Hair follicle dermal papilla cell (primary cell): ENCODE data around the genes TRIP11 and LGMN.

DNA sequence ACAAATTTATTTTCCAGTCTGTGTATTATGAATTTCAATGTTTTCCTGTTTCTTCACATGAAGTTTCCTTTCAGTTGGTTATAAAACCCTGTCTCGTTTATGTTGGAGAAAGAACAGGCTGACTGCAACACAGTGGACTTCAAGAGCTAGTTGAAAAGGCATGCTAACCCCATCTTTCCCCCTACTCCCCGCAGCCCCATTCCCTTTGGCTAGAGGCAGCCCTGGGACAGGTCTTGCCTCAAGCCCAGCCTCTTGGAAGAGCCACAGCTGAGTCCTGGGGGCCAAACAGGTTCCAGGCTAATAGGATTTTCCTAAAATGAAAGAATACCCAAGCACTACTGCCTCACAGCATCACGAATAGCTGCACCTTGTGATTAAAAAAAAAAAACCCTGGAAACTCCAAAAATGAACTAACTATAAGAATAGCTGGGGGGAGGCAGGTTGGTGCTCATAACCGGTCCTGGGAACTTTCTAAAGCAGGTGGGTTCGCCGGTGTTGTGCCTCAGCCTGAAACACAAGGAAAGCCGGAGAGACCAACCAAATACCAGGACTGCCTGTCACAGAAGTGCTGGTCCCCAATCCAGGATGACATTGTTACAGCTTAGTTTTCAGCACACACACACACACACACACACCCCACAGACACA is 1.5 kb downstream of the FBLN5 start:
- CAGE, long polyA plus RNA, result no peak

GRCh38 chr14:91964795-91965313 is 17.4 kb upstream of the FBLN5 start:
- CAGE, long polyA plus RNA, result no peak

DNA sequence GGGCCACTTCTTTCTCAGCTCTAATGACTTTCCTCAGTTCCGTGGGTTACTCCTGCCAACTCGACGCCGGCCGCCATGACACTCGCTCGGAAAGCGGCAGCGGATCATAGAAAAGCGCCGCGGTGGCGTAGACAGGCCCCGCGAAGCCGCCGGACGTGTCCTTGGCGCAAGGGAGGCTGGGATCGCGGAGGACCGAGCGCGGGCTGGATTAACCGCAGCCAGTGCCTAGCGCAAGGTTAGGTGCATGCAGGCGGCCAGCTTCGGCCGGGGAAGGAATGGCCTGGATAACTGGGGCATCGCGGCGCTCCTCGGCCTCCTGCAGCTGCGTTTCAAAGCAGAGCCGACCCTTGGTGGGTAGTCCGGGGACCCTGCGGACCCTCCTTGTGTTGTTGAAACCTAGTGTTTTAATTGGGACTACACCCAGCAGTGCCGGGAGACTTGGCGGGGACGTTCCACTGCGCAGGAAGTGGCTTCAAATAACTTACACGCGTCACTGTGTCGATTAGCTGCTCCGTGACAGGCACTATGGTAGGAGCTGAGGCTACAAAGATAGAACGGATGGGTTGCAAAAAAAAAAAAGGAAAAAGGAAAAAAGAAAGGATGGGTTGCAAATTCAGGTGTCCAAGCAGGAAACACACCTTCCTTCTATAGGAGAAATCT is at the start of gene TRIP11:
Gene TRIP11 (minus strand): TSS at position 106 of the 660 bp plus-strand sequence.
- CAGE, long polyA plus RNA, result no peak

- CAGE, long polyA plus RNA, result no peak
These were observed 35.9 kb downstream of the CPSF2 start for GRCh38 chr14:92157546-92158200.

DNA sequence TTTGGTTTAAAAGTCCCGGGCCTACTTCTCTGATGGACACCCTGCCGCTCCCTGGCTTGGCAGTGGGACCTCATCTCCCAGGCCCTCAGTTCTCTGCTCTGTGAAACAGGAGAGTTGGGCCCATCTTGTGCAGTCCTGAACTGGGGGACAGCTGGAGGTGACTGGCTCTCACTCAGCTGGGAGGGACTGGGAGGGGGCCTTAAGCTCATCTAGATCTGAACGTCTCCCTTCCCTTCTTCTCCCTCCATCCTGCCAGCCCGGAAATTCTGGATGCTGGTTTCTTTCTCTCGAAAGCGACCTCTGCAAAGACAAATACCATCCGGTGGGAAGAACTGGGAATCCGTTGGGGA is 1.3 kb downstream of the RIN3 start:
- CAGE, long polyA plus RNA, result no peak

- CAGE, long polyA plus RNA, result no peak
These were observed 6.1 kb downstream of the RIN3 start for GRCh38 chr14:92519588-92520178.

- CAGE, long polyA plus RNA, result no peak
These were observed 27.1 kb downstream of the RIN3 start for GRCh38 chr14:92540466-92541219.

GRCh38 chr14:92652898-92653041 is 95.7 kb downstream of the LGMN start:
- CAGE, long polyA plus RNA, result no peak

- CAGE, long polyA plus RNA, result no peak
These were observed at the start of gene LGMN for GRCh38 chr14:92748347-92748979. LGMN (minus strand) TSS chr14:92748627.

- CAGE, long polyA plus RNA, result no peak
These were observed 52.2 kb downstream of the GOLGA5 start for GRCh38 chr14:92846314-92846709.

DNA sequence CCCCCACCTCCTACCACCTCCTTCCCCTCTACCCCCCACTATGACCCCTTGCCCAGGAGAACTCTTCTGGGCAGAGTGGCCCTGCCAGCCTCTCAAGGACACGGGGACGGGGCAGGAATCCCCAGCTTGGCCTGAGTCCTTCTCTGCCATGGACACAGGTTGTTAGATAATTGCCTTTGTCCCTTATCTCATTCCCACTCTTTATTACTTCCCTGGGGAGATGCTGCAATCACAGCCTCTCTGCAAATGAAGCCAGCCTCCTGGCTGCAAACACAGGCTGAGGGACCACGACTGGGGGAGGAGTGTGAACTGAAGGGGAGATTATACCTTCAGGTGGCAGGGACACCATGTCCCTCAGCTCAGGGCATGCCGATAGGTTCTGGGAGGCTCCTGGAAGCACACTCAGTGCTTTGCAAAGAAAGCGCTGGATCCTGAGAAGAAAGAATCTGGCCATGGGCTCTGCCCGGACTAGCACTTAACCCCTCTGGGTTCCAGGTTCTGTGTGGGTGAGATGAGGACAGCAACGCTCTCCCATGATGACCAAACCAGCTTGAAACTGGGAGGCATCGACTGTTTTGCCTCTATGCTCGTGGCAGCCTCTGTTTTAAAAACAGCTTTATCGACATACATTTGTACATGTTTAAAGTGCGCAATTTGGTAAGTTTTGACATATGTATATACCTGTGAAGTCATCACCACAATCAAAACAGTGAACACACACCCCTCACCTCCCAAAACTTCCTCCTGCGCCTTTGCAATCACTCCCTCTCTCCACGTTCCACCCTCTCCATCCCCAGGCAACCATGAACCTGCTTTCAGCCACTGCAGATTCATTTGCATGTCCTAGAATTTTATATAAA is 16.0 kb upstream of the CHGA start:
- CAGE, long polyA plus RNA, result no peak

- CAGE, long polyA plus RNA, result no peak
These were observed 3.5 kb downstream of the CHGA start for GRCh38 chr14:92926452-92926819.

- CAGE, long polyA plus RNA, result no peak
These were observed 50.3 kb downstream of the CHGA start for GRCh38 chr14:92973292-92973646.

DNA sequence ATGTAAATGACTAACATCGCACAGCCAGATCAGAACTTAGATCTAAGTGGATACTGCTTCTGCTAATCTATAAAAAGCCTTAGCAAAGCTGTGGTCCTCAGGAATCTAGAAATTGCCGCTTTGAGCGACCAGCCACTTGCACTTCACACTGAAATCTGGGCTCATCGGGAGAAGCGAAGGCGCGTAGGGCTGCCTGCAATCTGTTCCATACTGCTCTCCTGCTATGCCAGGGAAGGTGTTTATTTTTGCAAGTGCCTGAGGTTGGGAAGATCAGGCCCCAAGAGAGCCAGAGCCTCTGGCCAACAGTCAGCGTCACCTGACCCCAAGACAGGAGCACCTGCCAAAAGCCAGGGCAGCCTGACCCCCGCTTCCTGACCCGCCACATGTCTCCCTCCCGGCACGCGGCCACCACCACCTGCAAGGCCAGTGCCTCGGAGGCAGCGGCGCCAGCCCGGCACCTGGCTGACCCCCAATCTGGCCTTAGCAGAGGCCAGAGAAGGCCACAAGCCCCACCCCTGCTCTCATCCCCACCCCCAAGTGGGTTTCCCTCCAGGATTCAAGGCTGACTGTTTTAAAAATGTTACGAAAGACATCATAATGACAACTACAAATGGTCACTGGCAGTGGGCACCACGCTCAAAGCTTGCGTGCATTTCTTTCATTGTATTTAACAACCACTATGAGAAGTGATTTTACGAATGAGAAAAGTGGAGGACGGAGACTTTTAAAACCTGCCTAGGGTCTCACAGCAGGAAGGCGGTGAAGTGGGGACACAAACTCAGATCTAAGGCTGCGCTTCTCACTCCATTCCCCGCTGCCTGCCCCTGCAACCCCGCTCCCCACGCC is 94.5 kb downstream of the CHGA start:
- CAGE, long polyA plus RNA, result no peak

GRCh38 chr14:93045008-93045756 is 70.5 kb downstream of the ITPK1 start:
- CAGE, long polyA plus RNA, result no peak

GRCh38 chr14:93047103-93047347 is 68.7 kb downstream of the ITPK1 start:
- CAGE, long polyA plus RNA, result no peak

DNA sequence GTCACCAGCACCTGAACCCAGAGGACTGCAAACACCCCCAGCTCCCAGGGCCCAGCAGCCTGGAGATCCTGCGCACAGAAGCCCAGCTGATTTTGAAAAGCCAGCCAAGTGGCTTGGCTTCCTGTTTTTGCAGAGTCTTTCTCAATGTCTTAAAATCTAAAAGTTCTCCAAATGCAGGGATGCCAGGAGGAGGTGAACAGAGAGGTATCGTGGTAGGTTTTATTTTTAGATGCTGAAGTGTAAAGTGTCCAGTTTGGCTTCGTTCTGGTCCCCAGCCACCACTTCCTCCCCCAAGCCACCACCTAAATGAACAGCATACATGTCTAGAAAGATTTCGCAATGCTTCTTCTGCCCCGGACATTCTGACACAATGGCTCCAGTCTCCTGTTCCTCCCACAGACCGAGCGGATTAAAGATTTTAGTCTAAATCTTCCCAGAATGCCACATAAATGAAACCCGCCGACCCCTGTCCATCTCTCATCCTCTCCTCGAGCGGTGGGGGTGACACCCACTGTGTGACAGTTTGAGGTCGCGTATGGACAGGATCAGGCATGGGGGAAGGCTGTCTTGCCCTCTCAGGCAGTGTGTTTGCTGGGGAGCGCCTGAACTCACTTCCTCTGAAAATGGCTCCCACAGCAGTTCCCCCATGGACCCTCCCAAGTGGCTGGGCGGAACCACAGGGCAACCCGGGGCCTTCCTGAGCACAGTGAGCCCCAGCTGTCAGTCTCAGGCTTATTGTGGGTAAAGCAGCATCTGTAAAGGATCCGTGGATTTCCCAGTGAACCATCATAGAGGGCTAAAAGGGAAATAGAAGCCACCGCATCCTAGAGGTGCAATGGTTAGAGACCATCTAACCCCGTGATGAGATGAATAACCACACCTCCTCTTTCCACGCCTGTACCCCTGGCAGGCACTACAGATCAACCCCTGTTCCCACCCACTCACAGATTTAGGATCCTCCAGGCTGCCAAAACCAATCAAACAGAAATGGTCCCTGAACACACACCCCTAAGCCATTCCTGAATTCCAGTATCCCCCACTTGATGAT is 41.4 kb downstream of the ITPK1 start:
- CAGE, long polyA plus RNA, result no peak

GRCh38 chr14:93480855-93481416 is 50.2 kb downstream of the UNC79 start:
- CAGE, long polyA plus RNA, result no peak

GRCh38 chr14:93955150-93955510 is 21.2 kb downstream of the ASB2 start:
- CAGE, long polyA plus RNA, result no peak

DNA sequence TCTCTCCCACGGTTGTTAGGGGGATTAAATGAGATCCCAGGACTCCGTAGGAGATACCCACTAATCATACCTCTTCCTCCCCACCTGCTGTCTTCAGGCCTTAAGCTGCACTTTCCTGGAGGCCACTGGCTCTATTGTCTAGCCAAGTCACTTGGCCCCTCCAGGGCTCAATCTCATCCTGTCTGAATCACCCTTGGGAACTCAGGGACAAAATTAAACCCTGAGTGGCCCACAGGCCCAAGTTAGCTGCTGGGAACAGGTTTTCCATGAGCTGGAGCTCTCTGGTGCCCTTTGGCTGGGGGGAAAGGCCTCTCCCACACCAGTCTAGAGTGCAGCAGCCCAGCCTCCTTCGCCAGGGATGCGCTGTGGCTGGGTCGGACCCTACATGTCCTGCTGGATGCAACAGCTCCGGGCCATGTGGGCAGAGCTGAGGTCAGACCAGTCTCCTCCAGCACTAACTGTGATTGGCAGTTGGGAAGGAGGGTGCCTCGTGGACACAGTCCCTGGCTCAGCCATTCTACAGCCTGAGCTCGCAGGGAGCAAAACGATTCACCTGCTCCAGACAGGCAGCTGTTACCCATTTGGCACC is 6.1 kb upstream of the ASB2 start:
- CAGE, long polyA plus RNA, result no peak